LUHMES (cell line): Measurements from ENCODE around the gene GARIN1B.

DNA sequence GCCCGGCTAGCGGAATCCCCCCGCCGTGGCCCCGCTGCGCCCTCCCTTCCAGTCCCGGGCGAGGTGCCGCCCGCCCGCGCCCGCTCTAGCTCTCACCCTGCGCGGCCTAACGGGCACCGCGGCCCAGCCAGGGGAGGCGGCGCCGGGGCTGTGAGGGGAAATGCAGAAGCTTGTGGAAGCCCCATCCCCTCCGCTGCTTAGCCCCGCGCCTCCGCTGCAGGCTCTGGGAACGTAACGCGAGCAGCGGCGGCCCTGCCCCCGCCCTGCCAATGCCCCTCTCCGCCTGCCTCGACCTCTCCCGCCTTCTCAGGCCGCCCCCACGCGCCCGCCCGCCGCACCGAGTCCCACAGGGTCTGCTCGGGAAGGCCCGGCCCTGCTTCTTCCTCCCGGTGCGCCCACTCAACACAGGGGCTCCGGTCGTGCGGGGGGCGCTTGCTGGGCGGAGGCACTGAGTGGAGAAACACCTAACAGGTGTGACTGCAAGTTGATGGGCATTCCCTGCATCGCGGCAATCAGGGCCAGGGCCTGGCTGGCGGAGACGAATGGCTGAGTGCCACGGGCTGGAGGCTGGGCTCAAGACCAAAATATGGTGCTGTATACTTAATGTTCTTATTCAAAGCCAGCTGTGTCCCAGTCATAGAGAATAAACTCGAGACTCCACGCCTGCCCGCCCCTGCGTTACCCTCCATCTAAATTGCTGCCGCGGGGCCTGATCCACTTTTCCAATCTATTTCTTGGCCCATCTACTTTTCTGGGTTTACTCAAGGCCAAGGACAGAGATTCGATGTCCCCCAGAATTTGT lies 530 bp upstream of the TMEM229A start:
- PRO-cap = no peak

DNA sequence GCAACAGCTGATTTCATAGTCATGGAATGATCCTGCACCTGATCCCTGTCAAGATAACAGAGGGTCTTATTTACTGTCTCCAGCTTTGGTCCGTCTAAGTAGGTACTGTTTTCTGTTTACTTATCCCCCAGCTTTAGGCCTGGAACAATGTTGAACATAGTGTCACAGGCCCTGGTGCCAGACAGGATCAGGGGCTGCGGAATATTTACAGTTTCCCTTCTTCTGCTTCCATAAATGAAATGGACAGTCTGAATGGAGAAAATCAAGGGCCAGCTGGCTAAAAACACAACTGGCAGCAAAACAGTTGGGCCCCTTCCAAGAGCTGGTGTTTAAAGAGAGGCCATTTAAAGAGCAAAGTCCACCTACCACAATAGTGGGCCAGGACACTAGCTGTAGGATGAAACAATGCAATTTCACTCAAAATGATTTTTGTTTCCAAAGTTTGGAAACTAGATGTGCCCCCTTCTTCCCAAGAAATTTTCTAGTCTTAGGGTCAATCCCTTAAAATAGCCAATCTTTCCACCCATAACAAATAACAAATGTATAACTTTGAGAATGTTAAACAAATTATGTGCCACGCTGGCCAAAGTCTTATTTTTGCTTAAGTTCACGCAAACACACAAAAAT lies 2.8 kb downstream of the GPR37 start:
- PRO-cap = no peak

DNA sequence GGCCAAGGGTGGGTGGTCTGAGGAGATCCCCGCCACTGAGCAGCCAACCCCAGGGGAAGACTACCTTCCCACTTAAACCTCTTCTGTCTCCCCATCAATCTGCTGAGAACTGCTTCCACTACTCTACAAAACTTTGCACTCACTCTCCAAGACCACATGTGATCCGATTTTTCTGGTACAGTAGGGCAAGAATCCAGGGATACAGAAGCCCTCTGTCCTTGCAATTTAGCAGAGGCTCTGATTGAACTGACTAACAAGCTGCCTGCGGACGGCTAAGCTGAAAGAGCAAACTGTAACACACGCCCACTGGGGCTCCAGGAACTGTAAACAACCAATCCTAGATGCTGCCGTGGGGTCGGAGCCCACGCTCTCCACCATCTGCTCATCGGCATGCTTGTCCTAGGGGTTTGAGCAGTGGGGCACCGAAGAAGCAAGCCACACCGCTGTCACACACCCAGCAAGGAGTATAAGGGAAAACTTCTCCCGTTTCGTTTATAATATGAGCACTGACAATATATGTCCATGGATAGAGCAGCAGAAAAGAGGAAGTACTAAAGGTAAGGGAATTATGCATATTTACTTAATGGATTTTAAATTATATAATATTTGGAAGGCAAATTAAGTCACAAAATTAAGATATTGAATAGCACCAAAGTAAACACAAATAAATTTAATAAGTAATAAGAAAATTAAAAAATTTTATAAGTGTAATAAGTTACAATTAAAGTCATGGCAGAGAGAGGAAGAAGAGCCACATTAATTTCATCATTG lies 634.4 kb upstream of the POT1 start:
- PRO-cap = bidirectional peak, plus-strand start at position 437 of the sequence, minus-strand start at position 249 of the sequence

GRCh38 chr7:127702369-127702655 lies 50.3 kb downstream of the SND1 start:
- PRO-cap = no peak

DNA sequence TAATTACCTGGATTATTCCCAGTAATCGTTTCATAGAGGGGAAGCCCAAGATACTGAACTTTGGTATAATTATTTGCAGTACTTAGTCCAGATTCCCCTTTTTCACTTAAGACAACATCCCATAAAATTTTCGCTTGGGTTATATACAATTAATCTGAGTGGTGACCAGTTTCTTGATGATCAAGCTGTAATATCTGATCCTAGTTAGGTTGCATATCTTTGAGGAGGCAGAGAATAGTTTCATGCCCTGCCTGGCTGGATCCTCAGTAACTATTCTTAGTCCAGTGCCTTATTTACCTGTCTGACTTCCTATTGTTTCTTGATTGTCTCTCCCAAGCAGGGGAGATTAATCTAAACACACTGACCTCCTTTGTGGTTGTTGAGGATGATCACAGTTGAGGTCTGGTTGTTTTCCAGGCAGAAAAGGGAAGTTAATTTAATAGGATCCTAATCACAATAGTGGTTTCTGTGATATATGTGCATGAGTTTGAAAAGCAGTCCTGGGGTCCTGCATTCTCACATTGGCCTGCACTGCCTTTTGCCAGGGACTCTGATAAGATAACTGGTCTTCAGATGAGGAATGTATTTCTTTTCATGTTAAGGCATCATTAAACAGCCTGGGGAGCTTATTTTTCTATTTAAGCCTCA lies 130.0 kb downstream of the SND1 start:
- PRO-cap = no peak

- PRO-cap = no peak
Observed at GRCh38 chr7:127864692-127865234, 166.5 kb downstream of the LRRC4 start.

DNA sequence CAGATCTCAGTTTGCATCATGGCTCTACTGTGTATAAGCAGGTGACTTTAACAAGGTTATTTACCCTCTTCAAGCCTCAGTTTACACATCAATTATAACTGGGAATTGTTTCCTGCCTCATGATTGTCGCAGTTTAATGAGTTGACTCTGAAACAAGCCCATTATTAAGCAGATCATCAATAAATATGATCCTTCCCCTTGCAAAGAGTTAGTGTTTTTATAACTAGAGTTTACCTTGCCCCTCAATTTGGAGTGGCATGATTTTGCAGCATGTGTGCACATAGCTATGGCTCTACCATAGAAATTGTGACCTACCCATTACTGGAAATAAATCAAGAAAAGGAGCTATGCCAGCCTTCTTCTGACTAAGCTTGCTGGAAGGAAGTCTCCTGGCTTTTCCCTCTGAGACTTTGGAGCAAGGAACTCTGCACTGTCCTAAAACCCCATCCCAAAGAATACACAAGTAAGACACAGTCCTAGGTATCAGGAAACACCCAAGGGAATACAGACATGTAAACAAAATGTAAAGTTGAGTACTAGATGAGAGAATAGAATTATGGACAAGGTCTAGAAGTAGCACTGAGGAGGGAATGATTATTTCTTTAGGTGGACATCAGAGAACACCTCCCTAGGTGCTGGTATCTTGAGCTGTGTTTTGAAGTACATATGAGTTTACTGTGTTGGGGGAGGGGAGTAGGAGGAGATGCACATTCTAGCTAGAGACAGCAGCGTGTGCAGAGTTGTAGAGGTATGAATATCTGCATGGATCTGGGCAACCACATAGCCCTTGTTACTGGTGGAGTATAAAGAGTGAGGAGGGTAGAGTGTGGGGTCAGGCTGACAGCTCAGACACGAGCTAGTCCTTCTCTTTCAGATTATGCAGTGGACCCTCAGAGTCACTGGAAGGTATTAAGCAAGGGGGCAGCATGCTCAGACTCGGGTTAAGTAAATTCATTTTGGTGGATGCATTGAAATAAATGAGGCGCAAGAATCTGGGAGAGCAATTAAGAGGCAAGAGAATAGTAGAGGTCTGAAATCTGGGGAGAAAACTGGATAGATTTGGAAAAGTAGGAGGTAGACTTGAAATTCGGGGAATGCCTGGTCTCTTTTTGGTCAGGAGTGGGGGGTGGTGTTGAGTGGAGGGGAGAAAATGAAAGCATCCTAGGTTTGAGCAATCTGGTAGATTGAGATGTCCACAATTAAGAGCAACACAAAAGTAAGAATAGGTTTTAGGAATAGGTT lies 97.3 kb downstream of the LRRC4 start:
- PRO-cap = no peak

DNA sequence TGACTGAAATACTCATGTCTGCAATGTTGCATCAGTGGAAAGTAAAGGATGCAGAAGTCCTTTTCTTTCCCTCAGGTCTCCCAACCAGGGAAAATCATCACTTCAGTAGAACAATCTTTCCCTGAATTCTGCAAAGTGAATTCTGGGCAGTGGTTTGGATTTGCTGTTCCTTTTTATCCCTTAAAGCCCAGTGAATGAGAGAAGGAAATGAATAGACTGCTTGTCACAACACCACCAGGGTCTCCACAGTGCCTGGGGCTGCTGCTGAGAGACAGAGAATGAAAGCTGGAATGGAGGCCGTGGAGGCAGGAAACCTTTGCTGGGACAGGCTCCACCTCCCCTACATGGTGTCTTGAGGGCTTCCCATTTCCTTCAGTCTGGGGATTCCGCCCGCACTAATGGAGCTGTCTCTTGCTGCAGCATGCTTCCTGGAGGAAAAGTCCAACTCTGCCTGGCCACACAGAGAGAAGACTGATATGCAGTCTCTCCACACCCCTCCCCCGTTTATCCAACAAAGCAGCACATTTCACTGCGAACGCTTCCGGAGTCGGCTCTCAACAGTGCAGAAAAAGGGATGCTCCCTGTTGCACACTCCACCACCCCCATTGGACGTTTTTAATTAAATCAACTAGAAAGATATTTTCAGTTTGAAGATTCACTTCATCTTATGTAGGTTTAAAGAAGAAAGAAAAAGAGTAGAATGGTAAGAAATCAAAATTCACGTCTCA lies 54.5 kb downstream of the LRRC4 start:
- PRO-cap = no peak

GRCh38 chr7:128031993-128032740 lies 930 bp upstream of the LRRC4 start:
- PRO-cap = unidirectional peak, minus-strand start at chr7:128032107; unidirectional peak, minus-strand start at chr7:128032129

DNA sequence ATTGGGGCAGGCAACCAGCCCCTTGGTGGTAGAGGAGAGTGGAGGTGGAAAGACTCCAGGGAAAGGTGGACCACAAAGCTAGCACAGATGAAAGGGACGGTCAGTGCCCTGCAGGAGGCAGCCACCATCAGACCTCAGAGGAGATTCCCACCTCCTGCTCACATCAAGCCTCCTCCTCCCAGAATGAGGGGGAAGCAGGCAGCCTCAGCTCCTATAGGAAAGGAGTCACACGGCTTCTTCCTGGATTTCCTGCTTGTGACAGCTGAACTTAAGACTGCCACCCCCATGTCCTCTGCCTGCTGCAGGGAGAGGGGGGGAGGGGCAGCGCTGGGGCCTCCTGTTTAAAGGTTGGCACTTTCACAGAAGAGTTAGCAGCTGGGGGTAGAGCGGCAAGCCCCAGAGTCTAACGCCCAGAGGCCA lies 44.4 kb upstream of the LRRC4 start:
- PRO-cap = no peak

DNA sequence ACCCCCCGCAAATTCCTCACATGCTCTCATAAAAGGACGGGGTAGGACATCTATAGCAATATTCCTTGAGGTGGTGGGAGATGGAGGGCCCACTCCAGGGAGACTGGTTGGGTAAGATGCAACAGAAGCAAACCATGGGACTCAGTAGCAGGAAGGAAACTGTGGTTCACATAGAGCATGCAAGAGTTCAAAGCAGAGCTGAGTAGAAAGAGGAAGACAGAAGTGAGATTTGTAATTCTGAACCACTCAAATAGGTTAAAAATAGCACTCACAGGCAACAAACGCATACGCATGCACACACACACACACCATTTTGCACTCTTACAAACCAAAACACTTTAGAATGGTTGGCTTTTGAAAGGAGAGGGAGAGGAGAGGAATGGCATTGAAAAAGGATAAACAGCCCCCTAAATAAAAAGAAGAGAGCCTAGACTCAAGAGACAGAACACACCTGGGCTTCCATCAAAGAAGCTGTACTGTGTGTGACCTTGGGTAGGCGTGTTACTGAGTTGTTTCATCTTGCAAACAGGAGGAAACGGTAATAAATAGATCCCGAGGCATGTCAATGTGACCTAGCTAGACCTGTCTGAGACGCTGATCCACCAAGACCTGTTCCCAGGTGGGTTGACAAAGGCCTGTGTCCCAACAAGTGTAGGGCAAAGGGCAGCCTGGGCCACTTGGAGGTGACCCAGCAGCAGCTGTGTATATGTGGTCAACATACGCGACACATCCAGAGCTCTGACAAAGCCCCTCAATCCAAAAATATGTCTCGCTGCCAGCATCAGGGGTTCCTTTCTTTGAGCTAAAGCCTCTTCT lies 77.7 kb upstream of the LRRC4 start:
- PRO-cap = no peak

GRCh38 chr7:128264527-128264993 lies 23.5 kb downstream of the LEP start:
- PRO-cap = no peak

DNA sequence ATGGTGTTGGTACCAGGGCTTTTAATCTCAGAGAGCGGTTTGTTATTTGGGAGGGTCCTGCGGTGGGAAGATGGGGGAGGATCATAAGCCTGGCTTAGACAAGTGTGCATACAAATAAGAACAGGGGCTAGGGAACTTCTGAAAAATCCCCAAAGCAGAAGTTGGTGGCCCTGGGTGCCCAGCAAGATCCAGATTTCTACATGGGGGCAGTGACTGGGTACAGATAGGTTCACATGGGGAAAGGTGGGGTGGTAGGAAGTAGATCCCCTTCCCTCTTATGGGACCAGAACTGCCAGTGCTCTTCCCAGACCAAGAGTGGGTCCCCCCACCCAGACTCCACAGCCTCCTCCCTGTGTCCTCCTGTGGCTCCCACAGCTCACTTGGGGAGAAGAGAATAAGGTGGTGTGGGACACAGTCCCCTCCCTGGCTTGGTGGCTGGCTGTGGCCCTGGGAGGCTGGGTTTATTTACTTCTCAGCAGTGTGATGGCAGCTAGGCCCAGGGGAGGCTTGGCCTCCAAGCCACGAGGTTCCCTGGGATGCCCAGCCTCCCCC lies 2.9 kb downstream of the IMPDH1 start:
- PRO-cap = no peak

GRCh38 chr7:128523139-128523560 lies 46.6 kb downstream of the METTL2B start:
- PRO-cap = no peak

- PRO-cap = bidirectional peak, plus-strand start at chr7:128531346, minus-strand start at chr7:128531081
Observed at GRCh38 chr7:128530276-128531287, 54.0 kb downstream of the METTL2B start.

DNA sequence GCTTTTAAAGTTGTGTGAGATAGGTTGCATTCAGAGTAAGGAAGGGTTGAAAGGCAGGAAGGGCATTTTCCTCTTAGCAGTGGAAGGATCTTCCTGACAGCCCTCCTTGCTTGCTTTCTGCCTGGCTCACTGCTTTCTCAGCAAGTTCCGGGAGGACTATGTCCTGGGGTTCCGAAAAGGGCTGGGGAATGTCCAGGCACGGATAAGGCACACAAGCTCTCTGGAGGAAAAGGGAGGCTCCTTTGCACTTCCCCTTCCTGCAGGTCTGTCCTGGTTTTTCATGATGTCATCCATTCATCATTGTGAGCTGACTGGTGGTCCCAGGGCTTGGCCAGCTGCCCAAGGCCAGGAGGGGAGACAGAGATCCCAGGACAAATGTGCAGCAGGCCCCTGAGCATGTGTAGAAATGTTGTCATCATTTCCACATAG lies at the start of gene GARIN1B:
Gene GARIN1B (plus strand): TSS at position 356 of the 429 bp plus-strand sequence.
- PRO-cap = no peak

DNA sequence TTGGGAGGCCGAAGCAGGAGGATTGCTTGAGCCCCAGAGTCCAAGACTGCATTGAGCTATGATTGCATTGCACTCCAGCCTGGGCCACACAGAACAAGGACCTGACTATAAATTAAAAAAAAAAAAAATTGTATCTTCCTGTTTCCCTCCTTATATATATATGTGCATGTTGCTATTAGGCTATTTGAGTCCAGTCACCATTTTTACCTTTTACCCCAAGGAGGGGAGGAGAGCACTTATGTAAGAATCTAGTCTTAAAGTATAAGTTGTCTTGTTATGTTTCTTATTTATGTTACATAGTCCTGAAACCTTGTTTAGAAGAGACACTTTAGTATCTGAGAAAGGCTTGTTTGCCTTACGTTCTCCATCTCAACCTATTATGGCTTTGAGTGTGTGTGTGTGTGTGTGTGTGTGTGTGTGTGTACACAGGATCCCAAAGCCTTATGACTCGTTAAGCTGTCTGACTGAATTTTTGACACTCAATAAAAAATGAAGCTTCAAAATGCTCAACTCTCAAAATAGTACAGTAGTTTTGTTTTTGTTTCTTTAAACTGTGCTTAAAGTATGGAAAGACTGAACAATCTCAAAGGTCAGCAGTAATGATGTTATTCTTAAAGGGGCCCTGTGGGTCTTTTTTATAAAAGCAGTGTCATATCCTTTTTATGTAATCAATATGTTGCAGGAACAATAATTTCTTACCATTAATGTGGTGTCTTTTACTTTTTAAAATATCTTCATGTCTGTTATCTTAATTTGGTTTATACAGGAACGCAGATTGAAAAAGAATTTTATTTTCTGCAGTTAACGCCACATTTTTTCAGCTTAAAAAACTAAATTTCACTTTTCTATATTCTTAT lies 18.0 kb downstream of the CALU start:
- PRO-cap = no peak

GRCh38 chr7:128773508-128773933 lies 2.1 kb downstream of the OPN1SW start:
- PRO-cap = no peak

- PRO-cap = no peak
Observed at GRCh38 chr7:128774519-128775397, 836 bp downstream of the OPN1SW start.

DNA sequence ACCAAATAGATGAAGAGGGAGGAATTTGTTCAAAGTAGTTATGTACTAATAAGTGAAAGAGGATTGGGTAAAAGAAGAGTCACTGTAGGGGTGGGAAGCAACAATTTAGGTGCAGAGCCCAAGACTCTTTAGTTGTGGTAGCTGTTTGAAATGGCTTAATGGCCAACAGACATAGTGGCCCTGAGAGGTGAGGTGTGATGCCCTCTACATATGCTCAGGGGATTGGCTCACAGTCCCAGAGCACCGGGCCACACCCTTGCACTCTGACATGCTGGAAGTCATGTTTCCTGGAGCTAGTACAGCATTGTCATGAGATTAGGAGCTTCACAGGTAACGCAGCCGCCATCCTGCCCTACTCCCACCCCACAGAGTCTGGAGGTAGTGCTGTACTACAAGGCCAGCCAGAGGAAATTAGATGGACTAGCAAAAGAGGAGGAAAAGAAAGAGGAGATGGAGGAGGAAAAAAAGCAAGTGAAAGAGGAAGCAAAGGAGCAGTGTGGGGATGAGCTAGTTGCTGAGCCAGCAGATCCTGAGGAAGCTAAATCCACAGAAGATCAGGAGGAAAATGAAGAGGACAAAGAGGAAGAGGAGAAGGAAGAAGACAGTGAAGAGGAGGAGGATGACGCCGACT lies 14.8 kb upstream of the FLNC start:
- PRO-cap = no peak